ENCODE measurements around a stretch of chr5.

GRCh38 chr5:34556289-34556669, 99.8 kb upstream of the RAI14 start:
- PRO-cap, result no peak
- RAMPAGE, long total RNA, 4 experiments, result no peak in any of the 4 experiments

- PRO-cap, result no peak
- RAMPAGE, long total RNA, 4 experiments, result no peak in any of the 4 experiments
Measured at GRCh38 chr5:34586059-34586509, 70.0 kb upstream of the RAI14 start.

- PRO-cap, result no peak
- RAMPAGE, long total RNA, 4 experiments, result no peak in any of the 4 experiments
Measured at GRCh38 chr5:34699743-34700286, 43.7 kb downstream of the RAI14 start.

DNA sequence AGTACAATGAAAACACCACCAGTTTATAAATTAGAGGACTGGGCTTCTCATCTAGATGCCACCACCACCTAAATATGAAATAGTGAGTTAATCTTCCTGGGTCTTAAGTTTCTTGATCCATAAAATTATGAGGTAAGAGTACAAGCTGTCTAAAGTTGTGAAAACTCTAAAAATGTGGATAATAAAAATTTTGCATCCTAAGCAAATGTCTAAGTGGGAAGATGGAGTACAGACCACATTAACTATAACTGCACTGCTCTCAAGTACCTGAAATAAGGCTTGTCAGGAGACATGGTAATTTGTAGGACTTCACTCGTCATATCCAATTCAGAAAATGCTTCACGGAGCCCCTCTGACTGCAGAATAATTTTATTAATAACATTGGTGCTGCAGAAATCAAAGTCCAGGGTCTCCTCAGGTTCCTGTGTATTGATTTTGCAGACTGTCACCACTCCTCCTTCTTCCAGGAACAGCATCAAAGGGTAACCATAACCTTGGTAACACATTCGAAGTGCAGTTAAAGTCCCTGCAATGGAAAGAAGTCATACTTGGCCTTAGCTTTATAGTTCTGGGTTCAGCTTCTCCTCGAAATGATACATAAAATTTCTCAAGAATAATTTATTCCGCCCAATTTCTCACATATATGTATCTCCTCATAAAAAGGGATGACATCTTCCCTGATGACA, 3.9 kb downstream of the RAD1 start:
- PRO-cap, result no peak
- RAMPAGE, long total RNA, 4 experiments, result no peak in any of the 4 experiments

DNA sequence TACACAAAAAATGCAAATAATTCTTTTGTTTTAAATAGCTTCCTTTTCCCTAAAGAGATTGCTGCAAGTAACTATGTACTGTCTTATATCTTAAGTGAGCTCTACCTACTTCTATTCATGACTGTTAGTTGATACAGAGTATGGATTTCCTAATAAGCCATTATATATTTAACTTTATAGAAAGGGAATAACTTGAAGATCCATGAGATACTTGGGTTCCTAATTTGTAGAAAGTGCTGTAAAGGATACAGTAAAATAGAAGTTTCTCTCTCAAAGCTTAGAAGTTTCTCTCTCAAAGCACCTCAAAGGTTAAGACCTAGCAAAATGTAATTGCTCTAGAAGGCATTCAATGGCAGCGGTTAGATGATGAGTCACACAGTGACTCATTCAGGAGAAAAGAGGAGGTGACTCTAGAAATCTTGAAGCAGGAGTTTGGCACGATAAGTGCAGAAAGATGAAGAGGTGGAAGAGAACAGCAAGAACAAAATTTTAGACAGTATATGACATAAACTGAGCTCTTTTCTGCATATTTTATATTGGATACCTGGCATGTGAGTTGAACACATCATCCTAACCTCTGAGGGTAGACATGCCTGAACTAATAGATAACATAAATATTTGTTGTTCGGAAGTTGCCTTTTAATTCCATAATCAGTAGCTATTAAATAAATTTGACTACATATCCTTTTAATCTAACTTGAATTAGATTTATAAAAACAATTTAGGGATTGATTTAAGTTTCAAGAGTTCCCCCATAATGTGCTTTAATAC, 5.4 kb upstream of the DNAJC21 start:
- PRO-cap, result no peak
- RAMPAGE, long total RNA, 4 experiments, result no peak in any of the 4 experiments

GRCh38 chr5:35162837-35163676, 67.2 kb downstream of the PRLR start:
- PRO-cap, result no peak
- RAMPAGE, long total RNA, 4 experiments, result no peak in any of the 4 experiments

DNA sequence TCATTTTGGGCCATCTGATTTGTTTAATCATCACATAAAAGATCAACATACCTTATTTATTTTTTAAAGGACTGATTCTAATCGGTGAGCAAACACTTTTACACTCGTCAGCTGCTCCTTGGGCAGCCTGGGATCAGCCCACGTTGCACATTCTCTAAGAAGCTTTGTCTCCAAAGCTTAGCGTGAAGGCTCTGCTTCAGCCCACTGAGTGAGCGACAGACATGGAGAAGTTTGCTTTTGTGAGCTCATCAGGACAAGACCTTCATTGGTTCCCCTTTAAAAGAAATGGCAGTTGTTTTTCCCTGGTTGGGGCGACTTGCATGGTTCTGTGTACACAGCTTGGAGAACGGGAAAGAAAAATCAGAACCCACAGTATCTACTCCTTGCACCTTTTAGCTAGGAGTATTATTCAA, 42.0 kb downstream of the PRLR start:
- PRO-cap, result no peak
- RAMPAGE, long total RNA, 4 experiments, result no peak in any of the 4 experiments

GRCh38 chr5:35229188-35230165, 810 bp downstream of the PRLR start:
- PRO-cap, result no peak
- RAMPAGE, long total RNA, 4 experiments, result no peak in any of the 4 experiments

DNA sequence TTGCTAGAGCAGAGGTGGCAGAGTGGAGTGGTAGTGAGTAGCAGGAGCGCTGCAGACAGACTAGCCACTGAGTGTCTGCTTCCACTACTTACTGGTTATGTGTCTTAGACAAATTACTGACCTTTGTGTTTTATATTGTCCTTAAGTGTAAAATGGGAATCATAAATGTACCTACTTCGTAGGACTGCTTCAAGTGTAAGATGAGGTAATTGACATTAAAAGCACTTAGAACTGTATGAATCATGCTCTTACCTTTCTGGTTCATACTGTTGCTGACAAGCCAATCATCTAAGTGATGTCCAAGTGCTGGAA, 12.5 kb upstream of the PRLR start:
- PRO-cap, result no peak
- RAMPAGE, long total RNA, 4 experiments, result no peak in any of the 4 experiments

- PRO-cap, result no peak
- RAMPAGE, long total RNA, 4 experiments, result no peak in any of the 4 experiments
Measured at GRCh38 chr5:35618564-35619031, 935 bp downstream of the SPEF2 start.

- PRO-cap, result no peak
- RAMPAGE, long total RNA, 4 experiments, result no peak in any of the 4 experiments
Measured at GRCh38 chr5:35830474-35831198, 26.1 kb upstream of the IL7R start.

DNA sequence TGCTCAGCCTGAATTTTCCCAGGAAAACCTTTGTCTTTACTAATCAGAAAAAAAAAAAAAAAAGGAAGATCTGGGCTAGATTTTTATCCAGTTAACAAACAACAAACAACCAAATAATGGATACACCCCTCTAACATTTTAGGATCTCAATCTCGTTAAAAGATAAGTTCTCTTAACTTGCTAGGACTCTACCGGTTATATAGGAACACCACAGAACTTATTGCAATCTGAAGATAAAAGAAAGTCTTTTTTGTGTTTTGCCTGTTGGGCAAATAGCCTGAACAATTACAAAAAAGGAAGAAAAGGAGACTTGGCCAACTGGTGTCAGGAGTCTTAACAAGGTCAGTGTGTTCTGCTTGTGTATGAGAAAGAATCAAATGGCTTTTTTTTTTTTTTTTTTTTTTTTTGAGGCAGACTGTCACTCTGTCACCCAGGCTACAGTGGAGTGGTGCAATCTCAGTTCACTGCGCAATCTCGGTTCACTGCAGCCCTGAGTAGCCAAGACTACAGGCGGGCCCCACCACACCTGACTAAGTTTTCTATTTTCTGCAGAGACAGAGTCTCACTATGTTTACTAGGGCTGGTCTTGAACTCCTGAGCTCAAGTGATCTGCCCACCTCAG, 3.2 kb upstream of the IL7R start:
- PRO-cap, result bidirectional peak, plus-strand start at position 482 of the sequence, minus-strand start at position 349 of the sequence
- RAMPAGE, long total RNA, 4 experiments, result no peak in any of the 4 experiments

- PRO-cap, result no peak
- RAMPAGE, long total RNA, 4 experiments, result no peak in any of the 4 experiments
Measured at GRCh38 chr5:35904845-35905230, 33.6 kb downstream of the CAPSL start.

GRCh38 chr5:36150854-36151344, 788 bp downstream of the LMBRD2 start:
- PRO-cap, result no peak
- RAMPAGE, long total RNA, 4 experiments, result no peak in any of the 4 experiments

- PRO-cap, result bidirectional peak, plus-strand start at chr5:36657863, minus-strand start at chr5:36657627
- RAMPAGE, long total RNA, 4 experiments, result no peak in any of the 4 experiments
Measured at GRCh38 chr5:36657777-36658282, 51.4 kb downstream of the SLC1A3 start.

GRCh38 chr5:36677722-36678054, 71.3 kb downstream of the SLC1A3 start:
- PRO-cap, result no peak
- RAMPAGE, long total RNA, 4 experiments, result no peak in any of the 4 experiments

- PRO-cap, result no peak
- RAMPAGE, long total RNA, 4 experiments, result no peak in any of the 4 experiments
Measured at GRCh38 chr5:36957857-36958413, 81.4 kb downstream of the NIPBL start.

DNA sequence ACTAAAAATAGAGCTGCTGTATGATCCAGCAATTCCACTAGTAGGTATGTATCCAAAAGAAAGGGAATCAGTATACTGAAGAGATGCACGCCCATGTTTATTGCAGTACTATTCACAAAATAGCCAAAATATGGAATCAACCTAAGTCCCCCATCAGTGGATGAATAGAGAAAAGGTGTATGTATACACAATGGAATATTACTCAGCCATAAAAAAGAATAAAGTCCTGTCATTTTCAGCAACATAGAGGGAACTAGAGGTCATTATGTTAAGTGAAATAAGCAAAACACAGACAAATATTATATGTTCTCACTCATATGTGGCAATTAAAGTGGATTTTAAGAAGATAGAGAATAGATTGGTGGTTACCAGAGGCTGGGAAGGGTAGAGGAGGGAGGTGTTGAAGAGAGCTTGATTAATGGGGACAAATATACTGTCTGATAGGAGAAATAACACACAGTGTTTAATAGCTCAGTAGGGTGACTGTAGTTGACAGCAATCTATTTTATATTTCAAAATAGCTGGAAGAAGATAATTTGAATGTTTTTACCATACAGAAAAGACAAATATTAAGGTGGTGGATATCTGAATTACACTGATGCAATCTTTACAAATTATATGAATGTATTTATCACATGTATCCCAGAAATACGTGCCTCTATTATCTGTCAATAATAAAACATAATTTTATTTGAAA, 88.7 kb downstream of the NIPBL start:
- PRO-cap, result no peak
- RAMPAGE, long total RNA, 4 experiments, result no peak in any of the 4 experiments

DNA sequence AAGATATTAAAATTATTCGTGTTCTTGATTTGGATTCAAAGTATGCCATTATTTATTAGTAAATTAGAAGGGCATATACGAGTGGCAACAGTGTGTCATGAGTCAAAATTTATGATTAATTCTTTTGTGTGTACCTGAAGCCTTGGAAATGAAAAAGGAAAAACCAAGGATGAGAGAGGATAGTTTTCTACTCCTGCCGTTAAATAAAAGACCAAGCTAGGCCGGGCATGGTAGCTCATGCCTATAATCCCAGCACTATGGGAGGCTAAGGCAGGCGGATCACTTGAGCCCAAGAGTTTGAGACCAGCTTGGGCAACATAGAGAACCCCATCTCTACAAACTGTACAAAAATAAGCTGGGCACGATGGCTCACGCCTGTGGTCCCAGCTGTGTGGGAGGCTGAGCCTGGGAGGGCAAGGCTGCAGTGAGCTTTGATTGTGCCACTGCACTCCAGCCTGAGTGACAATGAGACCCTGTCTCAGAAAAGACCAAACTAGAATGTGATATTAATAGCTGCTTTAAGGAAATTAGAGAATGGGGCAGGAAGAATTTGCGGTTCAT, 158.3 kb downstream of the NIPBL start:
- PRO-cap, result no peak
- RAMPAGE, long total RNA, 4 experiments, result no peak in any of the 4 experiments

- PRO-cap, result no peak
- RAMPAGE, long total RNA, 4 experiments, result no peak in any of the 4 experiments
Measured at GRCh38 chr5:37063481-37063959, 185.7 kb downstream of the CPLANE1 start.